LNCaP clone FGC (cell line): Measurements from ENCODE around the gene CDK5RAP2.

- RRBS, 2 experiments = no CpG with 5 or more reads among the region's 9 CpGs
Measured at GRCh38 chr9:114383365-114384211, 4.2 kb downstream of the AKNA start.

DNA sequence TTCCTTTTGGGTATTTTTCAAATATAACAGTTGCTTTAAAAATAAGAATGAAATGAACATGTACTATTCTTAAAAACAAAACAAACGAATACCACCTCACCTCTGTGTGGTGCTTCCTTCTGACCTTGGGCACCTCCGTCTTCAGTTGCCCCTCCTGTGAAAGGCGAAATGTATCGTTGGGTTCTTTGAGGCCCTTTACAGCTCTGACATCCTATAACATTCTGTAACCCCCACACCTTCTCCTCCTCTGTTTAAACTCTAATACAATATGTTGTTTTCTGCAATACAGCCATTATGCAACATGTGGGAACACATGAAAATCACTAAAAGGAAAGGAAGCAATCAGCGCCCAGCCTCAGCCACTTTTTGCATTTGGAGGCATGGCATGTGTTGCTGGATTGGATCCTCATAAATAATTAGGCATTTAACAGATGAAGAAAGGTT is 6.5 kb upstream of the AKNA start:
- RRBS, 2 experiments = no CpG with 5 or more reads among the region's 5 CpGs

DNA sequence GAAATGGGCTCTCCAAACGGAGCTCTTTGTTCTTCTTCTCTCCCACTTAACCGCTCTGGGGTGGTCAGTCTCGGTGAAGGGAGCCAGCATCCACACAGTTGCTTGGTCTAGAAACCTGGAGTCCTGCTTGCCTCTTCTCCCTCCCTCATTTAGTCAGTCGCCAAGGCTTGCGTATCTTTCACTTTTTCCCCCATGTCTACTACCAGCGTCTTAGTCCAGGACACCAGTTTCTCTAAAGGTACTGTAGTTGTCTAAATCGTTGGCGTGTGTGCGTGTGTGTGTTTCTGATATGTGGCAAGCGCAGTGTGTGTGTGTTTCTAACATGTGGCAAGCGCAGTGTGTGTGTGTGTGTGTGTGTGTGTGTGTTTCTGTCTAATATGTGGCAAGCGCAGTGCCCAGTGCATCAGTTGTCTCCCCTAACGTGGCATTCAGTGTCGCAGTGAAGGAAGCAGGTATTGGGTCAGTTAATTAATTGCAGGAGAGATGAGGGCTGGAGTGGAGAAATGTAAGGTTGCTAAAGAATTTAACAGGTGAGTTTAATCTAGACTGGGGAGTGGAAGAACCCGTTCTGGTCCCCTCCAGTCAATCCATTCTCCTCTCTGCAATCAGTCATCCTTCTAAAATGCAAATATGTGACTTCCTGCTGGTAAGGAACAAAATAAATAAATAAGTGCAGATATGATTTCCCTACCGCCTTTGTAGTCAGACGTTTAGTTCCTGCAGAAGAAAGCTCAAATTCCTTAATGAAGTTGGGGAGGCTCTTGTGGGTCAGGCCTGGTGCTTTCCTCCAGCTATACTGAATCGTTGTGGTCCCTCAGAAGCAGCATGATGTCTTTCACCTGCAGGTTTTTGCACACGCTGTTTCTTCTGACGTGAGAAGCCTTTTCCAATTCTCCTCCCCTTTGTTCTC is 861 bp downstream of the ATP6V1G1 start:
- RRBS, 2 experiments = no CpG with 5 or more reads among the region's 20 CpGs

DNA sequence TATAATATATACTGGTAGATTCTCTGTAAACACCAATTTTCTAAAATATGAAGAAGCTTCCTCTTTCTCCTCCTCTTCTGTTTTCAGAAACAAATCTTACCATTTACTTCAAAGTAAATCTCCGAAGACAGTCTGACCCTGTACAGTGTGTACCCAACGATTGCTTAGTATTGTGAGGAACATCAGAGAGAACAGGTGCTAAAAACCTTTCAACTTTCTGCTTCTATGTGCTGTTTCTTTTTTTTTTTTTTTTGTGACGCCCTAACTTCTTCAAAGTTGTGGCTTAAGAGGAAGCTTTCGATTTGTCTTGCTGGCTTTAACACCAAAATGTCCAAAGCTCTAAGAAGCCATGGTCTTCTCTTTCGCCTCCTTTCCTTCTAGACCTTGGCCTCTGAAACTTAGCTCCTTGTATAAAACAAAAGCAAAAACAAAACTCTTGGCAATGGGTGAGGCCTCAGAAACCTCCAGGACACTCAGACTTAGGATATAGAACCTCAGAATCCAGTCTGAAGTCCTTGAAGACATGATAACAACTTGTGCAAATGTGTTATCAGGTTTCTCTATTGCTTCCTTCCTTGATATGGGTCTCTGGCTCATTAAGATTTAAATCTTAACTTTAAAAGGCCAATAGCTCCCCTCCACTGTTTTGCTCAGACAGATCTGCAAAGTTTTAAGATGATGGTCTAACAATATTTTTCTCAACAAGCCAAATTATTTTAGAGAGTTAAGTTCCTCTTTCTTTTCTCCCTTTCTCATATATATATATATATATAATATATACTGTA is 1.1 kb downstream of the TNFSF8 start:
- RRBS, 2 experiments = no CpG with 5 or more reads among the region's 5 CpGs

DNA sequence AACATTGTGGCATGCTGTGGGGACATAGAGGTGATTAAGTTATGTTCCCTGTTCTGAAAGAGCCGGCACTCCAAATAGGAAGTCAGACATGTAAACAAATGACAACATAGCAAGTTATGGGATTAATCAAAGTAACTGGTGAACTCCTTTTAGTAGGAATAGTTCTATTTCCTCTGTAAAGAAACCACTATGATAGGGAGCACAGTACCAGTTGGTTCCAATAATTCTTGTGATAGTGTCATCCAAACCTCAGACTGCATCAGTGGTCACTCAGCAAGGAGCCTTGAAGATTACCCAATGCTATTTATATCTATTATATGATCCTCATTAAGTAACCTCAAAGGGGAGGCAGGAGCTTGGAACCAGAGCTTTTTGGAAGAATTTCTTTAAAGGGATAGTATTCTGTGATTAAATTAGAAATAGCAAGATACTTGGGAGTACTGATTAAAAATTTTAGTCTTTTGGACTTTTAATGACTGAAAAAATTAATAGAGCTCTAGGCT is 93.9 kb upstream of the TNC start:
- RRBS, 2 experiments = no CpG with 5 or more reads among the region's 1 CpG

GRCh38 chr9:115385910-115386109 is 267.9 kb upstream of the TNC start:
- RRBS, 2 experiments = no CpG with 5 or more reads among the region's 3 CpGs

- RRBS, 2 experiments = no CpG with 5 or more reads among the region's 7 CpGs
Measured at GRCh38 chr9:115944532-115945281, 208.9 kb upstream of the PAPPA start.

DNA sequence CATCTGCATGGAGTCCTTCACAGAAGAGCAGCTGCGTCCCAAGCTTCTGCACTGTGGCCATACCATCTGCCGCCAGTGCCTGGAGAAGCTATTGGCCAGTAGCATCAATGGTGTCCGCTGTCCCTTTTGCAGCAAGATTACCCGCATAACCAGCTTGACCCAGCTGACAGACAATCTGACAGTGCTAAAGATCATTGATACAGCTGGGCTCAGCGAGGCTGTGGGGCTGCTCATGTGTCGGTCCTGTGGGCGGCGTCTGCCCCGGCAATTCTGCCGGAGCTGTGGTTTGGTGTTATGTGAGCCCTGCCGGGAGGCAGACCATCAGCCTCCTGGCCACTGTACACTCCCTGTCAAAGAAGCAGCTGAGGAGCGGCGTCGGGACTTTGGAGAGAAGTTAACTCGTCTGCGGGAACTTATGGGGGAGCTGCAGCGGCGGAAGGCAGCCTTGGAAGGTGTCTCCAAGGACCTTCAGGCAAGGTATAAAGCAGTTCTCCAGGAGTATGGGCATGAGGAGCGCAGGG is 10.8 kb downstream of the TRIM32 start:
- RRBS, 2 experiments = no CpG with 5 or more reads among the region's 19 CpGs

- RRBS, 2 experiments = no CpG with 5 or more reads among the region's 23 CpGs
Measured at GRCh38 chr9:117214320-117214817, 200.5 kb downstream of the ASTN2 start.

DNA sequence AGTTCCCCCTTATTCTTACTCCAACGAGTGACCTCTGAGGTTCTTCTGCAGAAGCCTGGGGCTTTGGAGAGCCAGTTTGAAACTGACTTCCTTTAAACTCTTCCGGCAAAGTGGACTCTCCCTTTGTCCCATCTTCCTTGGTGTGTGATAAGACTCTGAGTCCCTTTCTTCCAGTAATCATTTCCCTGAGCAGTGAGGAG is 137.6 kb upstream of the ASTN2 start:
- RRBS, 2 experiments = no CpG with 5 or more reads among the region's 2 CpGs

DNA sequence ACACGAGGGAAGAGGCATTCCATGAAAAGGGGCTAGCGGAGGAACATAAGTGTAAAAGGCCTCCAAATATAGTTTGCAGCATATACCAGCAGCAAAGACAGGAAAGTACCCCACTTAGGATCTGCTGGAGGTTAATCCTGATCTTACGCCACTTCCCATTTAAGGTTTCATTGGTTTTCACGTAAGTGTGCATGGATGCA is 59.7 kb upstream of the TLR4 start:
- RRBS, 2 experiments = no CpG with 5 or more reads among the region's 4 CpGs

DNA sequence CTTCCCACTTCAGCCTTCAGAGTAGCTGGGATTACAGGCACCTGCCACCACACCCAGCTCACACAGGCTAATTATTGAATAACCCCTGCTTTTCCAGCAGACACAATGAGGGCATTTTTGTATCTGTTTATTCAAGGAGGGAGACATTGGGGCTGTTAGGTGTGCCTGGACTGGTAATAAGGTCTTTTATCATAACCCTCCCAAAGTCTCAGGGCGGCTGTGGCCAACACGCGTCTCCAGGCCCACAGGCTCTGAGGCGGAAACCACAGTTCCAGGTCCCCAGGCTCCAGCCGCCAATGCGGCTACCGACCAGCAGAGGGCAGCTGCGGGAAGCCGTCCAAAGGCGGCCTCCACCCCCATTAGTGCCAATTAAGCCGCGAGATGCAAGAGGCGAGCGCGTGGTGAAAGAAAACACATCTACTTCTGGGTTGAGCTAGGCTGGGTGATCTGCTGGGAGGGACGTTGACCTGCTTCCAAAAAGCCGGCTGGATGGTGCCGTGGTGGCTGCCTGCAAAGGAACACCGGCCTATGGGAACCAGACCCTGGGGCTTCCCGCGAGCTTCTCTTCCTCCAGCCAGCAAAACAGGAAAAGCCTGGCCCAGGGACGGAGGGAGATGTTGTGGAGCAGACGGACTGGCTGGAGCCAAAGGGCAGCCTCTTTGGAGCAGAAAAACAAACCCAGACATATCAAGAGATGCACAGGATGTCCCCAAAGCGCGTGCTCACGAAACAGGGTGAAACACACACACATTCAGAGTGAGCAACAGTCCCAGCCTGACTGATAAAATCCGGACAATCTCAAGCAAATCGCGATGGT is 186.9 kb upstream of the BRINP1 start:
- RRBS, 2 experiments = 0% methylated on average over 1 to 2 of the region's 29 CpGs

GRCh38 chr9:120366535-120367079 is 213.4 kb downstream of the CDK5RAP2 start:
- RRBS, 2 experiments = no CpG with 5 or more reads among the region's 6 CpGs

- RRBS, 2 experiments = no CpG with 5 or more reads among the region's 4 CpGs
Measured at GRCh38 chr9:120436909-120437219, 143.1 kb downstream of the CDK5RAP2 start.

GRCh38 chr9:120532980-120533414 is 47.0 kb downstream of the CDK5RAP2 start:
- RRBS, 2 experiments = no CpG with 5 or more reads among the region's 9 CpGs

GRCh38 chr9:120579266-120580554 is at the start of gene CDK5RAP2:
Gene CDK5RAP2 (minus strand): TSS chr9:120580167.
- RRBS, 2 experiments = under 1% methylated on average over 17 to 18 of the region's 60 CpGs

GRCh38 chr9:120640181-120640829 is 60.3 kb upstream of the CDK5RAP2 start:
- RRBS, 2 experiments = no CpG with 5 or more reads among the region's 3 CpGs

DNA sequence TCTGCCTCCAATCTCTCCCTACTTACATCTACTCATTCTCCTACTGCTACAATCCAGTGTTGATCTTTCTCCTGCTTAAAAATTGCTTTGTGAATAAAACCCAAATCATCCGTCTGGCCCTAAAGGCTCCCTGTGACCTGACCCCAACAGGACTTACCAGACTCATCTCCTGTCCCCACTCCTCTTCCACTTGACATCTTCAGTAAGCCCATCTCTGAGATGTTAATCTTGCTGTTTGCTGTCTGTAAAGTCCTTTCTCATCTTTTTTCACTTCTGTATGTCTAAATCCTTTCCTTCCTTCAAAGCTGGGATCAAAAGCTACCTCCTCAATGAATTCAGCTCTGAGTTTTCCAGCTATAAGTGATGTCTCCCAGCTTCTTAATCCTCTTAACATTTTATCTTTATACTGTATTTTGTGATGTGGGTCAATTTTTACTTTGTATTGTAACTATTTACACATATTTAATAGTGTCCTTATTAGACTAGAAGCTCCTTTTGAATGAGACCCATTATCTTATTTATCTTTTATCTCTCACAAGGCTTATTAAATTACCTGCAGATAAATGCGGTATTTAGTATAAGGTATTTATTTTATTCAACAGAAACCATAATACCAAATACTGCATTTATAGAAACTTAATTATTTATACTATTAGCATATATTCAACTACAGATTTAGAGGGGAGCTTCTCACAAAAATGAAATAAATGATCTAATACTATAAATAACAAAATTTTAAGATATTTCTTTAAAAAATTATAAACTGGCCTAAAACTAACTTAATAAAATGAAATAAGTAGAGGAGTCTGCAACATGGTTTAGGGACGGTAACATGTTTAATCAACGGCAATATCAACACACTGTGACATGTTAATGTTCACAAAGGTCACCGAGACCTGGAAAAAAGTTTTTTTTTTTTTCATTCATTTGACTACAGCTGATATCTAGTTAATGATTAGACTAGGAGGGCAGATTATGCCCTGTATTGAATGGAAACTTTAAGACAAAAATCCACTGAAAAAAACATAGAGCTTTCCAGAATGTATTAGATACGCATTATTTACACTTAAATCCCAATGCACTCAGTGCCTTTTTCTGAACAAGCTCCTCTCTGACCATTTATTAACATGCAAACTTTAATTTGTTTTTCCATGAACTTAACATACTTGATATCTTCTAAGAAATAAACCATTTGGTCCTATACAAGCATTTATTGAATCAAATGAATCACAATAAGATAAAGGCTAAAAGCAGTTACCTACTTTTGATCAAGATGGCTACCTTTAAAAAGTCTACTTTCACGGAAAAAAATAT is 66.7 kb upstream of the CDK5RAP2 start:
- RRBS, 2 experiments = no CpG with 5 or more reads among the region's 7 CpGs